H1 (cell line): ENCODE measurements around a stretch of chr12.

GRCh38 chr12:111427306-111428075 is 21.8 kb downstream of the SH2B3 start:
- RRBS = no CpG with 5 or more reads among the region's 9 CpGs
CAGE:
- cytosol, long polyA plus RNA = no peak
- long polyA plus RNA = no peak
- nucleus, long polyA plus RNA = no peak

GRCh38 chr12:111444629-111445358 is 39.1 kb downstream of the SH2B3 start:
- RRBS = no CpG with 5 or more reads among the region's 10 CpGs
CAGE:
- cytosol, long polyA plus RNA = no peak
- long polyA plus RNA = no peak
- nucleus, long polyA plus RNA = no peak

DNA sequence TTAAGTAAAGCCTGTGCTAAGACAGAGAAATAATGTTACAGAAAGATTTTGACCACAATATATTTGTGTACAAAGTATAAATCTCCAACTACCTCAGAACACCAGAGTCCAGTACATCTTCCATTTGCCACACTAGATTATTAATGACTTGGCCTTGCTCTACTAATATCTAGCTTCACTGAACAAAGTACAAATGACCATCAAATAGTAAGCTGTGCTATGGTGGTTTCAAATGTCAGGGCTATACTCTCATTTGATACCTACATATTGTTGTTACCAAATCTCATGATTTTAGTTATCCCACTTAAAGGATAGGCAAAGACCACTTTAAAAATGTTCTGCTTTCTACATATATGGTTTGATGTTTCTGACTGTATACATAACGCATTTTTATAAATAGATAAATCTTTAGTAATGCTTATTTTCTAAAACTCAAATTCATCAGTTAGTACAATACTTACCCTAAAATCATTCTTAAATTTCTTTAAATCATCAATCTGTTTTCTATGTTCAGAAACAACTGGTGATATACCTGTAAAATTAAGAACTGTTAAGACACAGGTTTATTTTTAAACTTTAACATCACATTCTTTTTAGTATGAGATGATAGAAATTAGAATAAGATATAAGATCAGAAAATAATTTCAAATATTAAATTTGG is 89.9 kb downstream of the ATXN2 start:
- RRBS = no CpG with 5 or more reads among the region's 1 CpG
CAGE:
- cytosol, long polyA plus RNA = no peak
- long polyA plus RNA = no peak
- nucleus, long polyA plus RNA = no peak

- RRBS = no CpG with 5 or more reads among the region's 7 CpGs
CAGE:
- cytosol, long polyA plus RNA = no peak
- long polyA plus RNA = no peak
- nucleus, long polyA plus RNA = no peak
These were observed 85.9 kb downstream of the ATXN2 start for GRCh38 chr12:111512923-111513965.

DNA sequence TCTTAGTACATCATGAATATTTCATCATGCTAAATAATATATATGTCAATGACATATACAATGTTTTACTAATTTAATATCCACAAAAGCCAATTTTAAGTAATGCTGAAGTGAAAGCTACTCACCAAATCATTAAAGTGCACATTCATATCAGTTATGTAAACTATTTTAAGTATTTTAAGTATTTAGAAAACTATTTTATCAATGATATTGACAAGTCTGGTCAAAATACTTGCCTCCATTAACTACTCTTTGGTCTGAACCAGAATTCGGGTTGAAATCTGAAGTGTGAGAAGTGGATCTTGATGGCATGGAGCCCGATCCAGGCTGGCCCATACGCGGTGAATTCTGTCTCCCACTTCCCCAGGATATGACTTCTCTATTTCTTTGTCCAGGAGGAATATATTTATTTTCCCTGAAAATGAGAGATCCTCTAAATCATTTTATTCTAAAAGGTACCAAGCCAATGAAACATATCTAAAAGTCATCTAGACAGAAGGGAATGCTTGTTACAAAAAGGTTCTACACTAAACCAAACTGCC is 81.0 kb downstream of the ATXN2 start:
- RRBS = no CpG with 5 or more reads among the region's 4 CpGs
CAGE:
- cytosol, long polyA plus RNA = no peak
- long polyA plus RNA = no peak
- nucleus, long polyA plus RNA = no peak

DNA sequence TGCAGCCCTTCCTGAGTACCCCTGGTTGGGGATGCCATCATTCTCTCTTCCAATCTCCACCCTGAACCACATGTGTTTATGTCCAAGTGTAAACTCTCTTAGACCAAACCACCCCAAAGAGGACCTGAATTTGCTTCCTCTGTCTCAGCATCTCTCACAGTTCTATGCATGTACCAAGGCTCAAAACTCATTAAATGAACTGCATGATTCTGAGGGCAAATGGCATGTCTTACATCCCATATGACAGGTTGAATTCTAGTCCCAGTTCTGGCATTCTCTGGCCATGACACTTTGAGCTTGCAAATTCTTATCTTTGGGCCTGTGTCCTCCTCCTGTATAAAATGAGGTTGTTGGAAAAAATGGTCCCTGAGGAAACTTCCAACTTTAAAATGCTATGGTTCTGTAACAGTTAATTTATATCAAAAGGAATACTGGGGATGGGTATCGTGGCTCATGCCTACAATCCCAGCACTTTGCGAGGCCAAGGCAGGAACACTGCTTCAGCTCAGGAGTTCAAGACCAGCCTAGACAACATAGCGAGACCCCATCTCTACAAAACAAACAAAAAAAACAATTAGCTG is 22.1 kb downstream of the BRAP start:
- RRBS = no CpG with 5 or more reads among the region's 3 CpGs
CAGE:
- cytosol, long polyA plus RNA = no peak
- long polyA plus RNA = no peak
- nucleus, long polyA plus RNA = no peak

GRCh38 chr12:111681432-111682001 is 4.2 kb downstream of the BRAP start:
- RRBS = no CpG with 5 or more reads among the region's 3 CpGs
CAGE:
- cytosol, long polyA plus RNA = no peak
- long polyA plus RNA = no peak
- nucleus, long polyA plus RNA = no peak

- RRBS = no CpG with 5 or more reads among the region's 37 CpGs
CAGE:
- cytosol, long polyA plus RNA = no peak
- long polyA plus RNA = no peak
- nucleus, long polyA plus RNA = no peak
These were observed 460 bp downstream of the ALDH2 start for GRCh38 chr12:111767043-111767743.

GRCh38 chr12:111807274-111807827 is 34.7 kb upstream of the MAPKAPK5 start:
- RRBS = no CpG with 5 or more reads among the region's 7 CpGs
CAGE:
- cytosol, long polyA plus RNA = no peak
- long polyA plus RNA = no peak
- nucleus, long polyA plus RNA = no peak

GRCh38 chr12:111883358-111883854 is 41.4 kb downstream of the MAPKAPK5 start:
- RRBS = no CpG with 5 or more reads among the region's 4 CpGs
CAGE:
- cytosol, long polyA plus RNA = no peak
- long polyA plus RNA = no peak
- nucleus, long polyA plus RNA = no peak

DNA sequence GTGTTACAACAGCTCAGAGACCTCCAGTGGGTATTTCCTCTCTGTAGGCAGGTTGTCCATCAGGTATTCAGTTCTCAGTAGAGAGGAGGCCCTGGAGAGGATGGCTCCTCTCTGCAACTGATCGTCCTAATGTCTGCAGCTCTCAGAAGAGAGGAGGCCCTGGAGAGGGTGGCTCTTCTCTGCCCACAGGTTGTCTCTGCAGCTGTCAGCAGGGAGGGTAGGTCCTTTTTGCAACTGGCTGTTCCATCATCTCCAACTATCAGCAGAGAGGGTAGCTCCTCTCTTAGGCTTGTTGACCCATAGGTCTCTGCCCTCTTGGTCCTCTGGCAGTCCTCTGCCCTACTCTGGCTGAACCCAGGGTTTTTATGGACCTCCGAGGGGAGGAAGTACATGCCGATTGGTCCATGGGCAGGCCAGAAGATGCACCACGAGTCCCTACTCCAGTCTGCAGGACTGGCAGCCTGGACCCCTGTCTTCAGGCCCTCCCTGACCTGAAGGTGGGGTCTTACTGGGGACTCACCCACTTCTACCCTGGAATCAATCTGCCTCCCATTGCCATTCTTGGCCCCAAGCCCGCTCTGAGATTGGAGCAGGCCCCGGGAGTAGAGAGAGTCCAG is 2.4 kb downstream of the TMEM116 start:
- RRBS = no CpG with 5 or more reads among the region's 6 CpGs
CAGE:
- cytosol, long polyA plus RNA = no peak
- long polyA plus RNA = no peak
- nucleus, long polyA plus RNA = no peak

- RRBS = no CpG with 5 or more reads among the region's 2 CpGs
CAGE:
- cytosol, long polyA plus RNA = no peak
- long polyA plus RNA = no peak
- nucleus, long polyA plus RNA = no peak
These were observed 8.4 kb upstream of the TRAFD1 start for GRCh38 chr12:112116944-112117412.

GRCh38 chr12:112130223-112130818 is 5.0 kb downstream of the TRAFD1 start:
- RRBS = no CpG with 5 or more reads among the region's 3 CpGs
CAGE:
- cytosol, long polyA plus RNA = no peak
- long polyA plus RNA = no peak
- nucleus, long polyA plus RNA = no peak

DNA sequence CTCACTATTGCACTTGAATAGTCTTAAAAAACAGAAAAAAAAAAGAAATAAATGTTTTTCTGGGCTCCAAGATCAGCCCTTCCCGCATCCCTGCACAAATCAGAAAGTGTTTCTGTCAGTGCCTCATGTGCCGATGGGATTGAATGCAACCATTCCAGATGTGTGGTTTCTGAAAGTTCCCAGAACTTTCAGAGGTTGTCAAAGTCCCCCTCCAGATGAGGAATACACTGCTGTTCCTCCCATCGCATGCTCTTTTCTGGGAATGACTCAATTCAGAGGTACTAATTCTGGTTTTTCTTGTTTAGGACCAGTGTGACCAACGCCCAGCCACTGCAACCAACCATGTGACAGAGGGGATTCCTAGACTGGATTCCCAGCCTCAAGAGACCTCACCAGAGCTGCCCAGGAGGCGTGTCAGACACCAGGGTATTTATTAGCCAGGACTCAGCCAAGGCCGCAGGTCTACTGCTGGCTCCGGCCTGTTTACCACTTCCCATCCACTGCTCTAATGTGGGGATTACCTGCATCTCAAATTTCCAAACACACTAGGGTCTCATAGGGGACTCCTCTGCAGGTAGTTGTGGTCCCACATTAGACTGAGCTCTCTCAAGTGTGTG is 24.2 kb downstream of the TRAFD1 start:
- RRBS = no CpG with 5 or more reads among the region's 7 CpGs
CAGE:
- cytosol, long polyA plus RNA = no peak
- long polyA plus RNA = no peak
- nucleus, long polyA plus RNA = no peak

- RRBS = 72% methylated on average over 4 of the region's 20 CpGs
CAGE:
- cytosol, long polyA plus RNA = no peak
- long polyA plus RNA = no peak
- nucleus, long polyA plus RNA = no peak
These were observed 38.7 kb downstream of the TRAFD1 start for GRCh38 chr12:112164089-112164529.

DNA sequence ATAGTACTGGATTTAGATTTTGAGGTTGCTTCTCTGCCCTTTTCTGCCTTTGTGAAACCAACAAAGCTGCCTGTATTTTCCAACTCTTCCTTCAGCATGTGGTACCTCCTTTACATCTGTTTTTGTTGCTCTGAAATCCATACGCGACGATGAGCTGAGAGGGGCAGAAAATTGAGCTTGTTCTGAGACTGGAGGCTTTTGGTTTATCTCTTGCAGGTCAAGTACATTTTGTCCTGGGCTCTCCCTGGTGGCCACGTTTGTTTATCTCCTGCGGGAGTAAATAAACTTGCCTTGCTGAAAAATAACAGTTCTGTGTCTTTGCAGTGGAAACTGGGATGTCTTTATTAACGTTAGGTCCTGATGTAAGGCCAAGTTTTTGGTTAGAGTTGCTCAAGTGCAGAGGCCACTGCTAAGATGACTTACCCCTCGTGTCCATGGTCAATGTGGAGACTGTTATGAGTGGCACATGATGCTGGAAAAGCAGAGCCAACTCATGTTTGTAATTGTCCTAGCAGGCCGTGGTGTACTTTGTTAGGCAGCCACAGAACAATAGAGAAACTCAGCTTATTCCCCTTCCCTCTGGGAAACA is 3.7 kb downstream of the PTPN11 start:
- RRBS = no CpG with 5 or more reads among the region's 8 CpGs
CAGE:
- cytosol, long polyA plus RNA = no peak
- long polyA plus RNA = no peak
- nucleus, long polyA plus RNA = no peak

DNA sequence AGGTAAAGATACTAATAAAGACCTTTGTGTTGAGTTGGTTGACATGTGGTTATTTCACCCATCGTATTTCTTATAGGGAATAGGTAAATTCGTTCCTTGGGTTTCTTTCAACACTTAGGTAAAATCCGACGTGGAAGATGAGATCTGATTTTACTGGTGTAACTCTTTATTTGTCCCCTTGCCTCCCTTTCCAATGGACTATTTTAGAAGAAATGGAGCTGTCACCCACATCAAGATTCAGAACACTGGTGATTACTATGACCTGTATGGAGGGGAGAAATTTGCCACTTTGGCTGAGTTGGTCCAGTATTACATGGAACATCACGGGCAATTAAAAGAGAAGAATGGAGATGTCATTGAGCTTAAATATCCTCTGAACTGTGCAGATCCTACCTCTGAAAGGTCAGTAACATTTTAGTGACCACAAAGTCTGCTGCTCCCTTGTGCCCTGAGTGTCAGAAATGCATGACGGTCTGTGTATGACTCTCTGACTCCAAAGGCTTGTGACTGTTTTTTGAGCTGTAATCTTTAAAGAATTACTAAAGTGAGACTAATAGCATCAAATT is 31.4 kb downstream of the PTPN11 start:
- RRBS = no CpG with 5 or more reads among the region's 6 CpGs
CAGE:
- cytosol, long polyA plus RNA = no peak
- long polyA plus RNA = no peak
- nucleus, long polyA plus RNA = no peak

DNA sequence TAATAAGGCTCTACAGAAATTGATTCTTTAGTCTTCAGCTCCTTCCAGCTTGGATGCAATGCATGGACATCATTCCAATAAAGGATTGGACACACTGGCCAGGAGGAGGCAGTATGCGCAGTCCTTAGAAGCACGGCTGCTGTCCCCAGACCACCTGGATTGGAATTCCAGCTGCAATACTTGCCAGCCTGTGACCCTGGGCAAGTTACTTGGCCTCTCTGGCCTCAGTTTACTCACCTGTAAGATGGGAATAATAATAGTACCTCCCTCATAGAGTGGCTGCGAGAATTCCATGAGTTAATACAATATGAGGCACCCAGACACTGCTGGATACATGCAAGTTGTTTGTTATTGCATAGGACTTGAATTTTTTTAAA is 12.1 kb downstream of the RPH3A start:
- RRBS = no CpG with 5 or more reads among the region's 3 CpGs
CAGE:
- cytosol, long polyA plus RNA = no peak
- long polyA plus RNA = no peak
- nucleus, long polyA plus RNA = no peak

DNA sequence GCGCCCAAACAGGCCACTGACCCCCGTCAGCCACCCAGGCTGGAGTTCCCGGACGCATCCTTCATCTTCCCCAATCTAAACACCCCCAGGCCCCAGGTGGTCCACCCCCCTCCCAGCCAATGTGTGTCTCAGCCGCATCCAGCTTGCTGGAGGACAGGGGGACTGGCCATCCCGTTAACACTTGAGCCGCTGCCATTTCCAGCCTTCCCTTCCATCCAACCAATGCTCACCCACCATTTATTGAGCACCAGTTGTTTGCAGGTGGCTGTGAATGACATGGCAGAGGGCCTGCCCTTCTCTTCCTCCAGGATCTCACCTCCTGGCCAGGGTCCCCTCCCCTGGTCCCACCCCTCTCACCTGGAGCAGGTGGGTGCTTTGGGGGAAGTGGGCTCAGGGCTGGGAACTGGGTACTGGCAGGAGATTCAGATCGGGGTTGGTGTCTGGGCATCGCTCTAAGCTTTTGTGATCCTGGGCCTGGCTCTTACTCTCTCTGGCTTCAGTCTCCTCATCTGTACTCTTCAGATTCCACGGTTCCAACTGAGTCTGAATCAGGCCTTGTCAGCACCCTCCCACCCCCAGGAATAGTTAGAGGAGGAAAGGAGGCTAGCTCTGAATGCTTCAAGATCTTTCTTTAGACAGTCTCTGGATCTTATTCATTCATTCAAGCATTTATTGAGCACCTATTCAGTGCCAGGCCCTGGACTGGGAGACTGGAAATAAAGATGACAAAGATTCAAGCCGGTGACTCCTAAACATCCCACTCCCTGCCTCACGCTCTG is 563 bp upstream of the DTX1 start:
- RRBS = 68% methylated on average over 3 of the region's 12 CpGs
CAGE:
- cytosol, long polyA plus RNA = no peak
- long polyA plus RNA = no peak
- nucleus, long polyA plus RNA = no peak

GRCh38 chr12:113098340-113098826 is 37.2 kb downstream of the RASAL1 start:
- RRBS = no CpG with 5 or more reads among the region's 12 CpGs
CAGE:
- cytosol, long polyA plus RNA = no peak
- long polyA plus RNA = no peak
- nucleus, long polyA plus RNA = no peak